Airway epithelial cell (primary cell): ENCODE measurements around the gene PRKD3.

DNA sequence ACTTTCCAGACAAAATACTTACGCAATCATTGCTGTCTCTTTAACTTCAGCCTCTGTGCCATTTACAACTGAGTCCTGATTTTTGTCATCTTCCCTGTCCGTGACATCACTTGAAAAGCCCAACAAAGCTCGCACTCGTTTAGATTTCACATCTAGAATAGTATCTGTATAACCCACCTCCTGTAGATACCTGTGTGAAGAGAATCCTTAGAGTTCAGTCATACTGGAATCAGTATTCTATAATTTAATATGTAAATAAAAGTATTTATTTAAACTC, 63.8 kb downstream of the STRN start:
- RAMPAGE, long total RNA: no peak

DNA sequence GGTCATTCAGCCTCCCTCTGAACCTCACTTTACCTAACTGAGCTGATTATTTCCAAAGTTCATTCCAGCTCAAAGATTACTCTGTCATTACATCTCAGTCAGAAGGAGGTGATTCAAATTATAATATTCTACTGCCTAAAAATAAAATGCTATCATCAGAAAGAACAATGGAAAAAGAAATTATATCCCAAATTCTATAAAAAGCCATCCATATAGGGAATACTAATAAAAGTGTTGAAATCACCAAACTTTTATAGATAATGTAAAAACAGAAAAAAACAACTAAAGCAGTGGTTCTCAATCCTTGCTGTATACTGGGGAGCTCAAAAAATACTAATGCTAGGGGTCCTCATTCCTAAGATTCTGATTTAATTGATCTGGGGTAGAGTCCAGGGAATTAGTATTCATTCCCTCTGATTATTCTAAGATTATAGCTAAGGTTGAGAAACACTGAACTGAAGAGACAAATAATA, 6.8 kb downstream of the STRN start:
- RAMPAGE, long total RNA: no peak

GRCh38 chr2:37011072-37011593, 44.8 kb upstream of the STRN start:
- RAMPAGE, long total RNA: no peak

DNA sequence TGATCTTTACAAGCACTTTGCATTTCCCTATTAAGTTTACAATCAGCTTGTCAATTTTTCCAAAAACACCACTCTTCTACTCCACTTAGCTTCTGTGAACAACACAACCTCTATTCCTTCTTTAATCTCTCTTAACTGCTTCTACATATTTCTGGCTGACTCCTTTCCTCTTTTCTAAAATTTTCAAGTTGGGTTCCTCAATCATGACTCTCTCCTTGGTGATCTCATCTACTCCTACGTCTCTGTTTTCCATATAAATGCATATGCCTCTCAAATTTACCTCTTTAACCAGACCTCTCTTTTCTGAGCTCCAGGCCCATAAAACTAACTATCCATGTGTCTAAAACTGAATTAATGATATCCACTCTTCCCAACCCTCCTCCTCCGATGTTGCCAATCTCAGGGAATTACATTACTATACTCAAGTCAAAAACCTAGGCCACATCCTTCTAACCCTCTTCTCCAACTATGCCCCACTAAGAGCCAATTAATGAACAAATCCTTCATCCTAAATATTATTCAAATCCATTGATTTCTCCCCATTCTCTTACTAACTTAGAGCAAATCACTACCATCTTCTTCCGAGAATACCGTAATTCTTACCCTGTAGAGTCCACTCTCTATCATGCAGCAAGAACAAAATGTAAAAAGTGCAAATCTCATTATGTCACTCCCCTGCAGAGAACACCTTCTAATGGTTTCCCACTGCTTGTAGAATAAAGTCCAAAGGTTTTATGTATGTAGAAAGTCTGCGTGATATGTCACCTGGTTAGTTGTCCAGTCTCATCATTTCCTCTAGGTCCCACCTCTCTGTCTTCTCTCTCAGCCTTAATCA, 48.4 kb downstream of the HEATR5B start:
- RAMPAGE, long total RNA: no peak

DNA sequence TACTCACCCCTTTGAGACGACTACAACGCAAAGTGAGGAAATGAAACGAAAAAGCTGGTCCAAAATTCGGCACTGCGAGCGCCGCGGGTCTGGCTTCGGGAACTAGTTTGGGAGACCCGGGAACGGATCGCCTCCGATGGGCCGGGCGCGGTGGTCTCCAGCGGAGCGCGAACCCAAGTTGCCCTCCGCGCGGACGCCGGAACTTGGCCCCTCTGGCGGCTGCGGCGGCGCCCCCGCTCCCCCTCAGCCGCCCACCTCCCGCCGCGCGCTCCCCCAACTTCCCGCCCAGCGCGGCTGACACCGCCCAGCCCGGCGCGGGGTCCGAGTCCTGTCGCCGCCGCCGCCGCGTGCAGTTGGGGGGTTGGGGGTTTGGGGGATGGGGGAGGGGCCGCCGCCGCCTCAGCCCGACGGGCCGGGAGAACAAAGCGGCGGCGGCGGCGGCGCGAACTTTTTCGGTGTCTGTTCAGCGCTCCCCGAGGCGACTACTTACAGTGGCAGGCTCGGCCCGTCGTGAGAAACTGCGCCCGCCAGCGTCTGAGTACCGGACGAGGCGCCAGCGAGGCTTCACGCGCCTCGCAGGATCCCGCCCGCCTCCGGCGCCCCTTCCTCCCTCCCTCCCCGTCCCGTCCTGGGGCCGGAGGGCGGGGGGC, at the start of gene PRKD3:
Gene PRKD3 (minus strand): TSS at position 643 of the 650 bp plus-strand sequence.
- RAMPAGE, long total RNA: start-site peak on the minus strand centred at position 616 of the sequence, 56 bp wide, 162 and 82 reads in 2 replicates

DNA sequence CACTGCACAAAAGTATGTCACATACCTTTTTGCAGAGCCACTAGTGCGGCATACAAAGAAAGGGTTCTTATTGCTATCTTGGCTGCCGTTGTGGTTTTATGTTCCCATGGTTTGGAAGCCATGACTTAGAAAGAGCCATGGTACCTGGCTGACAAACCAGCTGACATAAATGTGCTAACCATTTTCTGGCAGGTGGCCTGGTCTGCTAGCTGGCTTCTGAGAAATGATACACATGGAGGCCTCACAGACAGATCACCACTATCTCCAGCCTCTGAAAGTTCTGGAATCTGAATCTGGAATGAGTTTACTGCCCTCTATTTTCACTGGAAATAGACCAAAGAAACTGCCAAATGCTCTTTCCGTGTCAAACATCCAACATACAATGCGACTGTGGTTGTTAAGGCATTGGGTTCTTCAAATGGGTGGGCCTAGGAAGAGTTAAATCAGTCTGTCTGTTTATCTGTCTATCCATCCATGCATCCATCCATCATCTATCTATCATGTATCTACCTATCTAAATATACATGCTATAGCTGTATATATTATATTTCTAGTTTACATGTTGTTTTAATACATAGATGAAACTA, 123.8 kb downstream of the QPCT start:
- RAMPAGE, long total RNA: no peak

DNA sequence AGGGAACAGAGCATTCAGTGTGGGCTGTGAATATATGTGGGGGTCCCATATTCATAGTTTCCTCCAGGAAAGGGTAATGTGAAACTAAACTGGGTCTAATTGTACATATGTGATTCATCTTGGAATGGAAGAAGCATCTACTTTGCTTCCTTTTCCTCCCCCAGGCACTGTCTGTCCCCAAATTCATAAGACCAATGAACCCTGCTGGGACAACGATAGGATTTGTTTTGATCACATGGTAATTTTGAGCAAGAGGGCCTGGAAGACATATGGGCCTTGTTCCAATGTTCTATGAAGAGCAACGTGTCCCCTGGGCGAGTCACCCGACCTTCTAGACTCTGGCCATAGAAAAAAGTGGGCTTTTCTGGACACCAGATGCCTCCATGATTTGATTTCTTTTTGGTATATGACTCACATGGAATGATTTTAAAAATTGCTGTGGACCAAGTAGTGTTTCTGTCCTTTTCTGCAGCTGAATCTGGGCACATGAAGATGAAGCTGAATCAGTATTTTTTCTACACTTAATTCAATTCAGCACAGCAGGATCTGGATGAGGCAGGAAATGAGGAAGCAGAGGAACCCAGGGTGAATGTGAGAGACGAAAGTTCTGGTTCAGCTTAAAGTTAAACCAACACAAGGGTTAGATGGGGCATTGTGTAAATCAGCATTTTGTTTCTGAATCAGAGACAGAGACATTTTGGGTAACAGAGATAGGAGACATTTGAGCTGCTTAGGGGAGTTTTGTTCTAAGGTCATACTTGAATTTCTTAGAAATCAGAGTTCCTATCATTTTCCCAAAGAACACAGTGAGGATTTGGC, 104.9 kb downstream of the CDC42EP3 start:
- RAMPAGE, long total RNA: no peak

GRCh38 chr2:37582988-37583363, 88.5 kb downstream of the CDC42EP3 start:
- RAMPAGE, long total RNA: no peak

- RAMPAGE, long total RNA: no peak
Measured at GRCh38 chr2:37599508-37600004, 71.9 kb downstream of the CDC42EP3 start.

GRCh38 chr2:37648525-37649010, 22.9 kb downstream of the CDC42EP3 start:
- RAMPAGE, long total RNA: no peak

DNA sequence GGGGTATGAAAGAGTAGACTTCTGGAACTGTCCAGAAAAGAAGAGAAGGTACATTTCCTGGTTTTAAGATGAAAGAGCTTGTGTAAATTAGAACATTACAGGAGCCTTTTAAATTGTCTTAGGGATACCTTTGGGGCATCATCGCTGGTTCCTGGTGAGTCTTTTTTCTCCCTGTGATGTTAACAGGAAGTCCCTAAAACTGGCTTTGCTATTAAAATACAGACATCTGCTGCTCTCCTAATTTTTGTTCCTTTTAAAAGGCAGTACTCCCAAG, 1.5 kb downstream of the CDC42EP3 start:
- RAMPAGE, long total RNA: no peak

DNA sequence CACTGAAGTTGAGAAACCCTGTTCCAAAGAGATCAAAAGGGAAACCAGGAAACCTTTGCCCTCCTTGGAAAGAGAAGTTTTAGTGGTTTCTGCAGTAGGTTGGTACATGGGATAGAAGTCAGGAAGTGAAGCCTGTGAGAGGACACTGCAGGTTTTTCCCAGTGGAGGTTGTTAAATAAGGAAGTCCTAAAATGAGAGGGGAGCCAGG, 6.3 kb upstream of the RMDN2 start:
- RAMPAGE, long total RNA: no peak

DNA sequence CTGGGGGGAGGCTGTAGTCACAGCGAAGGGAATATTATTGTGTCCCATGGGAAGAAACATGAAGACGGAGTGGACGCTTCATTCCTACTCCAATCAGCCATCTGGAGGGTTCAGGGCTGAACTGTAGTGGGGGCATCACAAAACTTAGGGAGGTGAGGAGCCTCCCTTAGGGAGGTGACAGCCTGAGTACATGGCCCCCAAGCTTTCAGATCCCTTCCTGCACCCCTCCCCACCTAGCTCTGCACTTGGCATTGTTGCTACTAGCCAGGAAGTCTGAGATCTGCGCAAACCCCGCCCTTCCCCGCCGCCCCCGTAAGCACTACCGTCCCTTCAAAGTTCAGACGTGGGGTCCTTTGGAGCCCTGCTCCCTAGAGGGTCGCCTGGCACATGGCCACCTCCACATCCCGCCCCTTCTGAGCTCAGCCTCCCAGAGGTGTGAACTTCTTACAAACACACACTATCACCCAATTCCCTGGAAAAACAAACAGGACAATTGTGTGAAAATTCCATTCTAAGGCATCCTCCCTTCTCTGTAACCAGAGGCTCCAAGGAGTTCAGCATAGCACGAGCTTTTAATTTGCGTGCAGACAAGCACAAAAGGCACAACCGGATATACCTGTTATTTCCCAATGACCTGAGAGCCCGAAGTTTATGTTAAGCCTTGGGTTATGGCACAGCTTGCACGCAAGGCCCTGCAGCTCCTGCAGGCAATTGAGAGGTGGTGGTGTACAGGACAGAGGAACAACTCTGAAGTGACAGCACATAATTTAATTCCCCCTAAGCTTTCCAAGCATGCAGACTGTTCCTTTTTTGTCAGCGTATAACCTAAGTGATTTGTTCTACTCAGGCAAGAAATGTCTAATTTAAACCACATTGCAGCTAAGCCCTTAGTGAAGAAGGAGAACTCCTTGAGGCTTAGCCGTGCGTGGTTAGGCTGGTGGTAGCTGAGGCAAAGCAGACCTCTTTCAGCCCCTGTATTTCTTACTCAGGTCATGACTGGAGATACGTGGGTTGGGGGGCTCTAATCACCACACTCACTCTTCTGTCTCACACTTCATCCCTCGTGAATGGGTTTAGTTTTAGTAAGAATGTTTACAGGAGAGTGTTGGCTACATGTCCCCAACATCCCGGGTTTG, 20.2 kb upstream of the CYP1B1 start:
- RAMPAGE, long total RNA: no peak

- RAMPAGE, long total RNA: no peak
Measured at GRCh38 chr2:38106393-38107331, 30.7 kb upstream of the CYP1B1 start.

DNA sequence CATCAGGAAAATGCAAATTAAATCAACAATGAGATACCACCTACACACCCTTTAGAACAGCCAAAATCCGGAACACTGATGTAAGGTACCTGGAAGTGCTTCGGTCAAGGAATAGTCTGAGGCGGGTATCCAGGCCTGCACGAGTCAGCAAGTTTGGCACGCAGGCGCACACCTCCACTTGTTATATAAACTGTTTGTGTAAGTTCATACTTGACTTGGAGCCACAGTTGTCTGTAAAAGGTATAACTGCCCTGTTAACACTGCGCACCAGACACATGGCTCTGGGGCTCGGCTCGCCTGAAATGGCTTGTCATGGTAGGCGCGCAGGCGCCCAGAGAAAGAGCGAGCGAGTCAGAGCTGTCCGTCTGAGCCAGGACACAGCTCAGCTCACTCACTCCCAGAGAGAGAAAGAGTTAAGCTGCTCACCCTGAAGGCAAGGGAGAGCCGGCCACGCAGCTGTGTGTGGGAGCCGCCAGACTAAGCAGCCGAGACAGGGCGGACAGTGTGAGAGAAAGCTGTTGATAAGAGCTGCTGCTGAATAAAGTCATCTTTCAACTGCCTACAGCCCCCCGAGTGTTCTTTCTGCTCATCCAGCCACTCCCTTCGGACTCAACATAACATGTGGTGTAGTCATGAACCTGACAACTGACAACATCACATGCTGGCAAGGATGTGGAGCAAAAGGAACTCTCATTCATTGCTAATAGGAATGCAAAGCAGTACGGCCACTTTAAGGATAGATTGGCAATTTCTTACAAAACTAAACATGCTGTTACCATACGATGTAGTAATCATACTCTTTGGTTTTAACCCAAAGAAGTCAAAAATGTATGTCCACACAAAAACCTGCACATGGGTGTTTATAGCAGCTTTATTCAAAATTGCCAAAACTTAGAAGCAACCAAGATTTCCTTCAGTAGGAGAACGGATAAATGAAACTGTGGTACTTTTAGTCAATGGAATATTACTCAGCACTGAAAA, 87.1 kb downstream of the HNRNPLL start:
- RAMPAGE, long total RNA: no peak

DNA sequence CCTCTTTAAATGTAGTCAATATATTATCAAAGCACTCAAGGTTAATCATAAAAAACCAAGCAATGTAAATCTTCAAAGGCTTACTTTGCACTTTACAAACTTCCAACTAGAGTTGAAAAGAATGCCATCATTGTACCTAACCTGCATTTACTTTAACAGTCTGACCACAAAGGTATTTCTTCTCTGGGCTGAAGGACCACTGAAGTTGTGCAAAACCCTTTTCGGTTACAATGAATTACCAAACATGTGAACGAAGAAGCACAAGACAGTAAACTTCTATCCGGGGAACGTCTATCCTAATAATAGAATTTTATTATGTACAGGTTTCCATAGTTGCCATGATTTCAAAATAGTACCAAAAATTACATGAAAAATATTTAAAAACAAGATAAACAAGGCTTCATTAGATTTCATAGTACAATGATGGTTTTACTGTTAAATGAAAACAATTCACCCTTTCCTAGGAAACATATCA, 2.9 kb downstream of the HNRNPLL start:
- RAMPAGE, long total RNA: no peak

DNA sequence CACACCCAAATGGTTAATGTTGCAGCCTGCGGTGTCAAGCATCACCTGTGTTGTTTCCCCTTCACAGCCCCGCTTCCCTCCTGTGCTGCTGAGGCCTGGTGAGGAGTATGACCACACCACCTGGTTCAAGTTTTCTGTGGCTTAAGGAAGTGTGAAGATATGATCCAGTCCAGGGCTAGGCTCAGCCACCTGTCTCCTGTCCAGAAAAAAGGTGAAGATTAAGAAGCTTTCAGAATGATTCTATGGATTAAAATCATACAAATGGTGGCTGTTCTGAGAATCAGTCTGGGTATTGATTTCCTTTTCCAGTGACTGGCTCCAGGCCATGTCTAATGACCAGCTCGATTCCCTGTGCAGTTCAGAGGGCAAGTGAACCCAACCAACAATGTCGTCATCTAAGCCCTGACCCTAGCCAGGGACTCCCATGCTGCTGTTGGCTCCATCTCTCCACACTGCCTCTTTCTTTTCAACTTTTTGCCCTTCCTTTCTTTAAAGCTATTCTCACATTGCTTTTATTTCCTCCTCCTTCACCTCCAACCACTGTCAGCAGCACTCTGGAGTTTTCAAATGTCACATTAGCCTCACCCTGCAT, 17.6 kb downstream of the SRSF7 start:
- RAMPAGE, long total RNA: no peak

- RAMPAGE, long total RNA: no peak
Measured at GRCh38 chr2:39023578-39024269, 97.1 kb downstream of the SOS1 start.

GRCh38 chr2:39070472-39070995, 50.3 kb downstream of the SOS1 start:
- RAMPAGE, long total RNA: no peak

GRCh38 chr2:39091564-39092686, 28.9 kb downstream of the SOS1 start:
- RAMPAGE, long total RNA: no peak